SK-N-SH (cell line): ENCODE measurements around a stretch of chr16.

GRCh38 chr16:9096347-9096954, 5.0 kb downstream of the HAPSTR1 start:
- RRBS = no CpG with 5 or more reads among the region's 2 CpGs
CAGE:
- cytosol, long polyA plus RNA = no peak
- long polyA plus RNA = no peak
- nucleus, long polyA plus RNA = no peak

DNA sequence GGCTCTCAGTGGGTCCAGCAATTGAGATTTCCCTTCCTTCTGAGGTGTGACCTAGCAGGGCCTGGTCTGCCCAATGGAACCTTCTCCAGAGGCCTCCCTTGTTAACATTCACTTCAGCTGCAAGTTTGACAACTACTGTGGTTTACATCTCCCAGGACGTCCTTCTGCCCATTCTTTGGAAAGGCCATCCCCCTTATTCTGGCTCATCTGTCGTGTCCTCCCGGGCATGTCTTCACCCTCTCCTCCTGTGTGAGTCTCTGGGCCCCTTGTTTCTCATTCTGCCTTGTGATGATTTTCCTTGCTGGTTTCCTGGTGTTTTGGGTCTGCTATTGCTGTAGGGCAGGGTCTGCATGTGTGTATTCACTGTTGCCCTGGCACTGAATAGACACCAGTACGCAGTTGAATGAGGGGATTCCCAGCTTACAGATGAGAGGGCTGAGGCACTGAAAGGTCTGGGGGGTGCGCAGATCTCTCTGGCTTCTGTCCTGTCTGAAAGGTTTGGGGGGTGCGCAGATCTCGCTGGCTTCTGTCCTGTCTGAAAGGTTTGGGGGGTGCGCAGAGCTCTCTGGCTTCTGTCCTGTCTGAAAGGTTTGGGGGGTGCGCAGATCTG, 34.6 kb downstream of the HAPSTR1 start:
- RRBS = no CpG with 5 or more reads among the region's 9 CpGs
CAGE:
- cytosol, long polyA plus RNA = no peak
- long polyA plus RNA = no peak
- nucleus, long polyA plus RNA = no peak

GRCh38 chr16:10405222-10405841, 19.5 kb downstream of the ATF7IP2 start:
- RRBS = no CpG with 5 or more reads among the region's 7 CpGs
CAGE:
- cytosol, long polyA plus RNA = no peak
- long polyA plus RNA = no peak
- nucleus, long polyA plus RNA = no peak

DNA sequence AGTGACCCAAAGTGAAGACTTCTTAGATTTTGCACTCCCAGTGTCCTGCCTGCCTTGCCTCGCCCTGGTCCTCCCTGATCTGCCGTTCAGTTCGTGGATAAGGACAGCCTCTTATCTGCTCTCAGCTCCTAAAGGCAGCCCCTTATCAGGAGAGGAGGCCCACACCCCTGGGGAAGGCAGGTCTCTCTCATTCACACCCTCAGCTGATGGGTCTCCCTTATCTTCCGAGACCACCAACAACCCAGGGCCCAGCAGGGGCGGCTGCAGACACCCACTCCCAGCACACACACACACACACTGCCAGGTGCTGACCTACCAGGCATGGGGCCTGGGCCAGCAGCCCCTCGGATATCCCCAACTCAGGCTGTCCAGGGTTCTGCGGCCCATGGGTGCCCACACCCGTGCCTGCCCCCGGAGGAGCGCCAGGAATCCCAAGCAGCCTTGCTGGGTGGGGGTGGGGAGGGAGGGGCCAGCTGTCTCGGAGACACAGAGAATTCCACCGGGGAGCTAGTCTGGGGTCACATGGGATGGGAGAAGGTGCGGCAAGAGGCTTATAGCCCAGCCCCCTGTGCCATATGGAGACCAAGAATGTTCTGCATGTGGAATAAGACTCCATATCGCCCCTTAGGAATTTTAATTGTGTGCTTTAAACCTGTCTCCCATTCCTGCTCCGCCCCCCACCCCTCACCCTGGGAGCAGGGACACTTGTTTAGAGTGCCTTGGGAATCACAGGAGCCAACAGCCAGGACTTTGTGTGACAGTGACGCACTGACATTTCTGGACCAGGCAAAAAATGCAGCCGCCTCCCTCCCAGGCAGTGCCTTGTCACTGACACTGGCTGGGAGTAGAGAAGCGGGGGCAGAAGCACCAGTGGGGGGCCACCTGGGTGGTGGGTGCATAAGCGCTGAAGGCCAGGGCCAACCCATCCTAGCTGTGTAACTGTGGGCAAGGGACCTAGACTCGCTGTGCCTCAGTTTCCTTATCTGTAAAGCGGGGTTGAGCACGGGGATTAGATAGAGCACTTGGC, 41.9 kb upstream of the EMP2 start:
- RRBS = 79% methylated on average over 4 of the region's 22 CpGs
CAGE:
- cytosol, long polyA plus RNA = no peak
- long polyA plus RNA = no peak
- nucleus, long polyA plus RNA = no peak

- RRBS = no CpG with 5 or more reads among the region's 4 CpGs
CAGE:
- cytosol, long polyA plus RNA = no peak
- long polyA plus RNA = no peak
- nucleus, long polyA plus RNA = no peak
These were observed 13.7 kb upstream of the TVP23A start for GRCh38 chr16:10832246-10832781.

GRCh38 chr16:10885333-10885941, 8.4 kb downstream of the CIITA start:
- RRBS = no CpG with 5 or more reads among the region's 6 CpGs
CAGE:
- cytosol, long polyA plus RNA = no peak
- long polyA plus RNA = no peak
- nucleus, long polyA plus RNA = no peak

GRCh38 chr16:10886872-10887306, 9.9 kb downstream of the CIITA start:
- RRBS = no CpG with 5 or more reads among the region's 4 CpGs
CAGE:
- cytosol, long polyA plus RNA = no peak
- long polyA plus RNA = no peak
- nucleus, long polyA plus RNA = no peak

- RRBS = no CpG with 5 or more reads among the region's 7 CpGs
CAGE:
- cytosol, long polyA plus RNA = no peak
- long polyA plus RNA = no peak
- nucleus, long polyA plus RNA = no peak
These were observed 11.2 kb downstream of the DEXI start for GRCh38 chr16:10931026-10931484.

- RRBS = 98% methylated on average over 4 of the region's 21 CpGs
CAGE:
- cytosol, long polyA plus RNA = no peak
- long polyA plus RNA = no peak
- nucleus, long polyA plus RNA = no peak
These were observed 35.6 kb downstream of the CLEC16A start for GRCh38 chr16:10979577-10980731.

- RRBS = 75% methylated on average over 1 of the region's 9 CpGs
CAGE:
- cytosol, long polyA plus RNA = no peak
- long polyA plus RNA = no peak
- nucleus, long polyA plus RNA = no peak
These were observed 48.5 kb downstream of the CLEC16A start for GRCh38 chr16:10992751-10993317.

DNA sequence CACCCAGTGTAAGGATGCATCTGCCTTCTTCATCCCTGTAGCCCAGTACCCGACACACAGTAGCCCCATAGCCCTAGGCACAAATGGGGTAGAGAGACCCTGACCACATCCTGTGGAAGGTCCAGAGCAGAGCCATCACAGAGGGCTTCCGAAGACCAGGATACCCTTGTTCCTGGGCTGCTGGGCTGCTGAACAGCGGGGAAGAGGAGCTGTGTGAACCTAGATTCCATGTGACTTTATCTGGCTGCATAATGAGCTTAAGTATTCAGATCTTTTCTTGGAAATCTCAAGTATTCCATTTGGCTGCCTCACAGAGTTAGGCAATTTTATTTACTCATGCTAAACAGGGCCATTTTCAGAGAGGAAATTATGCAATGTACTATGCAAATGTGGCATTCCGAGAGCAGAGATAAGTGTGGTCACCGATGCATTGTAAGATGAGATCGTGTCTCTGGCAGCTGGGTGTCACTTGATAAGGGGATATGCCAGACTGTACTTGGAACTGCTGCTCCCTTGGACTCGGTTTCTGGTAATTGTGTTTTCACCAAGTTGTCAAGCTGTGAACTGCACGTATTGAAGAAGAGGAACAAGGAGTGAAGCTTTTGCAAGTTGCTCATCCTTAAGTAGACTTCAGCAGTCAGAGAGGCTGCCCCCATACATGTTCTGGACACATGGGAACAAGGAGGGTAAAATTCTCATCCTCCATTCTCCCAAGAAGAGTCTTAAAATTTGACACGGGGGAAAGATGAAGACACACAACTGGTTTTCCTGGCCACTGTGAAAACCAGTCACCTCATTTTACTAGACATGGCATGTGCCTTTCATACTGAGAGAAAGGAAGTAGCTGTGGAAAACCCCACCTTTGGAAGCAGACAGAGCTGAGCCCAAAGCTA, 151.0 kb downstream of the SOCS1 start:
- RRBS = no CpG with 5 or more reads among the region's 9 CpGs
CAGE:
- cytosol, long polyA plus RNA = no peak
- long polyA plus RNA = no peak
- nucleus, long polyA plus RNA = no peak

DNA sequence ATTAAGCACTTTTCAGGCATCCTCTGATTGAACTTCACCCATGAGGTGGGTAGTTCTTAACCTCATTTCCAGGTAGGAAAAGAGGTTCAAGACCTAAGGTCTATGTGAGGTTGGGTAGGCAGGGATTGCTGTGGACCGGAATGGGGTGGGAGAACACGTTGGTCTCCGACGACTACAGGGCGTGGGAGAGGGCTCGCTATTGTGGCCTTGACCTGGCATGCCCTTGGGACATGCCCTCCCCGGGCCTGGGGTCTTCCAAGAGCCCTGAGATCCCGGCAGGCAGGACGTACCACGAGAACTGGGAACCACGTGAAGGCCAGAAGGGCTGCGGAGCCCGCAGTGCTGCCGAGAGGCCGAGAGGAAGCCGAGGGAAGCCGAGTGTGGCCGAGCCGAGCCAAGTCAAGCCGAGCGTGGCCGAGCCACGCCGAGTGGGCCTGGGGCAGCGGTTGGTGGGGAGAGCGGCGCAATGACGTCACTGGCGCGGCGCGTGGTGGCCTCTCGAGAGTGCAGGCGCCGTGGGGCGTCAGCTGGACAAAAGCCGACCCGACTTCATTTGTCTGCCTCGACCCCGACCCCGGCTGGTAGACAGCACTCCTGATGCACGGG, 6.8 kb downstream of the SOCS1 start:
- RRBS = 86% methylated on average over 5 of the region's 42 CpGs
CAGE:
- cytosol, long polyA plus RNA = no peak
- long polyA plus RNA = no peak
- nucleus, long polyA plus RNA = no peak

DNA sequence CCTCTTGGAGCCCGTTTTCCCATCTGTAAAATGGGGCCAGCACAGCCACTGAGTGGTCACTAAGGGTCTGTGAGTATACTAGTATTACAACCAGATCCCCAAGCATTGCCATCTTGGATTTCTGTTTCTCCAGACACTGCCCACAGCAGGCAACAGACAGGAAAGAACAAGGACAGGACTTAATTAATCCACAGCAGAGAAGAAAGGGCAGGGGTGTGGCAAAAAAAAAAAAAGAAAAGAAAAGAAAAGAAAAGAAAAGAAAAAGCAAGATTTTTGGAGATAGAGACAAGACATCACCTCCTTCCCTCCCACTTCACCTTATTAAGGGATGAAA, 3.2 kb downstream of the SOCS1 start:
- RRBS = no CpG with 5 or more reads among the region's 1 CpG
CAGE:
- cytosol, long polyA plus RNA = no peak
- long polyA plus RNA = no peak
- nucleus, long polyA plus RNA = no peak

DNA sequence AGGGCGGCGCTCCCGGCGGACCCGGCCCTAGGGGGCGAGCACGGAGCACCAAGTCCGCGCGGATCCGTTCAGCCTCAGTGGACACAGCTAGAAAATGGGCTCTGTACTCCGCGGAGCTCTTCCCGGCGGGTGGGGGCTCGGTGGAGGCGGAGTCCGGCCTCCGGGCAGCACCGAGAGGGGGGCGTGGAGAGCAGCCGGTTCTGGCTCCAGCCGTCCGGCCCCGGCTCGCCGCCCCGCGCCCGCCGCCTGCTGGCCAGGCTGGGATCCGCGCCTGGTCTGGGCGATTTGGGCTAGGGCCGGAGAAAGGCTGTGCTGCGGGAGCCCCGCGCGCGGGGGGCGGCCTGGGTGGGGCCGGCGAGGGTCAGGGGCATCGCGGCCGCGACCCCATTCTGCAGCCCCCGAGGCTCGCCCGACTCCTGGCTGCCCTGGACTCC, 385 bp downstream of the SOCS1 start:
- RRBS = 1% methylated on average over 30 of the region's 50 CpGs
CAGE:
- cytosol, long polyA plus RNA = no peak
- long polyA plus RNA = no peak
- nucleus, long polyA plus RNA = no peak

DNA sequence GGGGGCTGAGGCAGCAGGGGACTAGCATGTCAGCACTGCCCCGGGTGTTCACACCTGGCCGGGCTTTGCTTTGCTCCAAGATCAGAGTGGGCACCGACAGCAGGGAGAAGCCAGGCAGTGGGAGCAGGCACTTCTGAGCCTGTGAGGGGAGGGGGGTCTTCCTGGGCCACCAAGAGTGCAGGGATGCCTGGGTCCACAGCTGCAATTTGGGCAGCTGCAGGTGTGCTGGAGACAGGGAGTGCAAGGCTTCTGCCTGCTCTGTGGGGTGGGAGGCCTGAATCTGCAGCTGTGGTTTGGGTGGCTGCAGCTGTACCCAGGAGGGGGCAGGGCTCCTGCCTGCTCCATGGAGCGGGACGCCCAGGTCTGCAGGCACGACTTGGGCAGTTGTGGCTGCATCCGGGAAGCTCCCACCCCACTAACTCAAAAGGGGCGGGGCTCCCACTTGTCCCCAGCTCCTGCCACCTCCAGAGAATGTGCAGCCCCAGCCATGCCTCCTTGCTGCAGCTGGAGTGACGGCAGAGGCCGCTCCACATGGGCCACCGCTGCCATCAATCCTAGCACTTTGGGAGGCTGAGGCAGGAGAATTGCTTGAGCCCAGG, 27.7 kb upstream of the PRM1 start:
- RRBS = no CpG with 5 or more reads among the region's 11 CpGs
CAGE:
- cytosol, long polyA plus RNA = no peak
- long polyA plus RNA = no peak
- nucleus, long polyA plus RNA = no peak

- RRBS = 6% methylated on average over 2 of the region's 14 CpGs
CAGE:
- cytosol, long polyA plus RNA = no peak
- long polyA plus RNA = no peak
- nucleus, long polyA plus RNA = no peak
These were observed 51.0 kb downstream of the RMI2 start for GRCh38 chr16:11396218-11396662.

DNA sequence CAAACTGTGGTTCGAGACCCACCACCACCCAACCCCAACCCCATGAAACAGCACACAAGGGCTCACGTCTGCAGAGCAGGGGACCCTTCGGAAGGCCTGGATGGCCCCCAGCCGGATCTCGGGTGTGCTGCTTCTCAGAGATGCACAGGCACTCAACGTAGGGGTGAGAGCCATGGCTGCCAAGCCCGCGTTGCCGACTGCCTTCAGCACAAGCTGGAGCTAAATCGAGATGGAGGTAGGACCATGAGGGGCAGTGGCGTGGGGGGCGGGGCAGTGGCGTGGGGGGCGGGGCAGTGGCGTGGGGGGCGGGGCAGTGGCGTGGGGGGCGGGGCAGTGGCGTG, 33.5 kb downstream of the ENSG00000188897 start:
- RRBS = no CpG with 5 or more reads among the region's 19 CpGs
CAGE:
- cytosol, long polyA plus RNA = no peak
- long polyA plus RNA = no peak
- nucleus, long polyA plus RNA = no peak

DNA sequence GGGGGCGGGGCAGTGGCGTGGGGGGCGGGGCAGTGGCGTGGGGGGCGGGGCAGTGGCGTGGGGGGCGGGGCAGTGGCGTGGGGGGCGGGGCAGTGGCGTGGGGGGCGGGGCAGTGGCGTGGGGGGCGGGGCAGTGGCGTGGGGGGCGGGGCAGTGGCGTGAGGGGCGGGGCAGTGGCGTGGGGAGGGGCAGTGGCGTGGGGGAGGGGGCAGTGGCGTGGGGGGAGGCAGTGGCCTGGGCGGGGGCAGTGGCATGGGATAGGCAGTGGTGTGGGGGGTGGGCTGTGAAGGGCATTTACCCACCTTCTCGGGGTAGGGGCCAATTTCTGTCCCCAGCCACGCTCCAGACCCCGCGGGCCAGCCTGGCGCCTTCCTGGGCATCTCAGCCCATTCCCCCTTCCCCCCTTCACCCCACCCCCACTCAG, 33.1 kb downstream of the ENSG00000188897 start:
- RRBS = no CpG with 5 or more reads among the region's 26 CpGs
CAGE:
- cytosol, long polyA plus RNA = no peak
- long polyA plus RNA = no peak
- nucleus, long polyA plus RNA = no peak

GRCh38 chr16:11563369-11564159, 23.2 kb downstream of the LITAF start:
- RRBS = no CpG with 5 or more reads among the region's 11 CpGs
CAGE:
- cytosol, long polyA plus RNA = no peak
- long polyA plus RNA = no peak
- nucleus, long polyA plus RNA = no peak

GRCh38 chr16:11583819-11584439, 2.8 kb downstream of the LITAF start:
- RRBS = no CpG with 5 or more reads among the region's 7 CpGs
CAGE:
- cytosol, long polyA plus RNA = no peak
- long polyA plus RNA = no peak
- nucleus, long polyA plus RNA = no peak